Mesenchymal stem cell of Wharton's jelly (primary cell): ENCODE measurements around the genes CBLL2, PPP4R3C and CFAP47.

DNA sequence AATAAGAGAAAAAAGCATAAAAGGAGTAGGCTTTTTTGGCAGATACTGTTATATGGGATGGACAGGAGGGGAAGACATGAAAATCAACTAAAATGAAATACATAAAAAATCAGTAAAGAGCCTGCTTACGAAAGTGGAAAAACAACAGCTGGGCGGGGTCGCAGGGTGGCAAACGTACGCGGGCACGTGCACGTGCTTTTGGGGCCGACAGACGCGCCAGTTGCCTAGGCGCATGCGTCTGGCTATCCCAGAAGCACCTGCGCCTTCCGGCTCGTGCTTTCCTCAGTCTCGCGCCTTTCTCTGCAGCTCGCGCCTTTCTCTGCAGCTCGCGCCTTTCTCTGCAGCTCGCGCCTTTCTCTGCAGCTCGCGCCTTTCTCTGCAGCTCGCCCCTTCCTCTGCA is 204 bp downstream of the YY2 start:
- CAGE, long polyA plus RNA: no peak

DNA sequence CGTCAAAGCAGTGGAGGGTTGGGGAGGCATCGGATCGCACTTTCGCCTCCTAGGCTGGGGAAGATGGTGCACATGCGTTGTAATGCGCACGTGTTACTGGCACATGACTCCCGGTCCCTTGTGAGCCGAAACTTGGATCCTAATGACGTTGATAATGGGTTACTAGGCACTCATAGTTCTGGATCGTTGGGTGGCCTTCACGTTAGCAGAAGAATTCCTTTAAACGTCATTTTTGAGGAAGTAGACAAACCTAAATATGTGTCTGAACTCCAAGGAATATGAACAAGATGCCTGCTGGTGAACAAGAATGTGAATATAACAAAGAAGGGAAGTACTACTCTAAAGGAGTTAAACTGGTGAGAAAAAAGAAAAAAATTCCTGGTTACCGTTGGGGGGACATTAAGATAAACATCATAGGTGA is at the start of gene CBLL2:
TSS of gene CBLL2 (plus strand) at position 200 of the 421 bp plus-strand sequence.
- CAGE, long polyA plus RNA: no peak

- CAGE, long polyA plus RNA: no peak
Observed at GRCh38 chrX:22699481-22700029, 300.2 kb upstream of the DDX53 start.

GRCh38 chrX:23784245-23785299 is 1.6 kb downstream of the SAT1 start:
- CAGE, long polyA plus RNA: no peak

GRCh38 chrX:23838851-23839223 is 55.9 kb downstream of the SAT1 start:
- CAGE, long polyA plus RNA: no peak

DNA sequence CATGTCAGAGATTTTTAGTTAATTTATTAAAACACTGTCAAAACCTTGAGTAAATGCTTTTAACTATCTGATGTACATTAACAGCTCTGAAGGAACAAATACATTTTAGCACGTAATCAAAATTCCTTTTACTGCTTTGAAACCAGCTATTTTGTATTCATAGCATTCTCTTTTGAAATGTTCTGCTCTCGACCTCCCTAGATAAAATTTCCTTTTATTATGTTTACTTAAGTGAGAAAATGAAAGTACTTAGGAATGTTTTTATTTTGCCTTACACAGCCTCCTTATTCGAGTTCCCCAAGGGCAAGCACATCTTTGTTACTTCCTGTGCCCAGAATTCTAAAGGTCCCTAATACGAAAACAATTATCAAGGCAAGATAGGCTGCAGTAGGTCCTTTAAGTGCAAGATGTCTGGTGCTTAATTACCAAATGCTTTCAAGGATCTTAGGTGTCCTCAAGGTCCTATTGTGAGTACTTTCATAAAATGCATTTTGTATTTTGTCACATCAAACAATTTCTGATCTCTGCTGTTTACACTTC is 3.0 kb upstream of the ZFX start:
- CAGE, long polyA plus RNA: no peak

DNA sequence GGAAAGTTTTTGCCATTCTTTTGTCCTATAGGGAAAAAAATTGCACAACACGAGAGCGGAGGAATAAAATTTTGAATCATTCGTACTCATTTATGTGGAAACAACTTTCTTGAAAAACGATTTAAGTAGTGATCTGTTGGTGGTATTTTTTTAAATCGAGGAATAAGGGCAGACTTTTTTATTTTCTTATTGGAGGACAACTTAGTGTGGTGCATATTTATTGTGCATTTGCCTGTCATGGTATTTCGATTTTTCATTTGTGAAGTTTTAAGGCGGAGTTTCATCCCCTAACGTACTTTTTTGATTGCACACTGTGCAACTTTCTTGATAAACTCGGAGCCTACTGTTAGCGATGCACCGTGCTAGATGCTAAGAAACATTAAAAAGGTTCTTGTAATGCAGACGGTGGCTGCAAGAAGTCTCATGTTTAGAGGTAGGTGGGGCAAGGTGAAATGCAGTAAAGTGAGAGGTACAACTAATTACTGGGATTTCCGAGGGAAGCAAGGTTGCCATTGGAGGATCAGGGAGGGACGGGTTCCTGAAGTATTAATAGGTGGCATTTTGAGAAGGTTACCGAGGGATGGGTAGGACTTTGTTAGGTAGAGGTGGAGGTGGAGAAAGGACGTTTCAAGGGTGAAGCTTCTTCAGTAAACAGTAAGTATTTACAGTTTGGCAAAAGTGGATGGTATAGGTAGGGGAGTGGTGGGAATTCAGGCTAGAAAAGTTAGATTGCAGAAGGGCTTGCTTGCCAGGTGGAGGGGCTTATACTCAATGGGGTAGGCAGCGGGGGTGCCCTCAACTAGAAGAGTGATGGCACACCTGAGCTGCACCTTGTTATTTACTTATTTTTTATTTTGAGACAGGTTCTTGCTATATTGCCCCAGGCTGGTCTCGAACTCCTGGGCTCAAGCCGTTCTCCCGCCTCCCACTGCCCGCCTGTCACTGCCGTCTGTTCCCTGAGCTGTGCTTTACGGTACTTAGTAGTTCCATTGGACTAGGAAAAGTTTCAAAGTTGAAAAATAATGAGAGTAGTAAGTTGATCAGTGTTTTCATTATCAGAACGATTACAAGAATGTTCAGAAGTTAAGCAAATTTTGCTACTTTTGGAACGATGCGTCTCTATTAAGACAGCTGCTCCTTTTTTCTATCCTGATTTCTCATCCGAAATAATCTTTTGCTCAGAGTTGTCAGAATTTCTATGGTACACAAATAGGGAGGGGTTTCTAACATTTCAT is 1.7 kb downstream of the ZFX start:
- CAGE, long polyA plus RNA: no peak

- CAGE, long polyA plus RNA: no peak
Observed at GRCh38 chrX:24479047-24479589, 14.0 kb downstream of the PDK3 start.

- CAGE, long polyA plus RNA: no peak
Observed at GRCh38 chrX:26227721-26228009, 11.7 kb downstream of the MAGEB5 start.

GRCh38 chrX:26262149-26262629 is 46.2 kb downstream of the MAGEB5 start:
- CAGE, long polyA plus RNA: no peak

GRCh38 chrX:27154035-27154427 is 309.1 kb downstream of the PPP4R3C start:
- CAGE, long polyA plus RNA: no peak

DNA sequence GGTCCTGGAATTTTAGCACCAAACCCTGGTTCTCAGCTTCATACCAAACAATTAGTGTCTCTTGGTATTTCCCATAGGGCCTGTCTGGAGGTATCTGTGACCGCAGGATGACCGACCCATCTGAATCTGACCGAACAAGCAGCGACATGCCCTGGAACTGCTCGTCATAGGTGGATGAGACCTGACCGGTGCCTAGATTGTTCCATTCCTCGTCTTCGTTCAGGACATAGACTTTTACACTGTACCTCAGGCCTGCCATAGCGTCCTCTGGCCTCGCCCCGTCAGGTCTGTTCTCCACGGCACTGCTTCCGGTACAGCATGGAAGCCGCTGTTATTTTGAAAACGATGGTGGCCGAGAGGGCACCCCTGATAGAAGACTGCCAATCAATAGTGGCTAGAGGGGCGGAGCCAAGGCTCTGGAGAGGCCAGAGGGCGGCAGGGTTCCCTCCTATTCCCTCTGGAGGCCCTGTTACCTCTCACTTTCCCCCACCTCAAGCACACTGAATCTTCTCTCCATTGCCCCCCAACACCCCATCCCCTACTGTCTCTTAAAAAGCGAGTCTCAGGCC is at the start of gene PPP4R3C:
TSS of gene PPP4R3C (minus strand) at position 304 of the 569 bp plus-strand sequence.
- CAGE, long polyA plus RNA: no peak

DNA sequence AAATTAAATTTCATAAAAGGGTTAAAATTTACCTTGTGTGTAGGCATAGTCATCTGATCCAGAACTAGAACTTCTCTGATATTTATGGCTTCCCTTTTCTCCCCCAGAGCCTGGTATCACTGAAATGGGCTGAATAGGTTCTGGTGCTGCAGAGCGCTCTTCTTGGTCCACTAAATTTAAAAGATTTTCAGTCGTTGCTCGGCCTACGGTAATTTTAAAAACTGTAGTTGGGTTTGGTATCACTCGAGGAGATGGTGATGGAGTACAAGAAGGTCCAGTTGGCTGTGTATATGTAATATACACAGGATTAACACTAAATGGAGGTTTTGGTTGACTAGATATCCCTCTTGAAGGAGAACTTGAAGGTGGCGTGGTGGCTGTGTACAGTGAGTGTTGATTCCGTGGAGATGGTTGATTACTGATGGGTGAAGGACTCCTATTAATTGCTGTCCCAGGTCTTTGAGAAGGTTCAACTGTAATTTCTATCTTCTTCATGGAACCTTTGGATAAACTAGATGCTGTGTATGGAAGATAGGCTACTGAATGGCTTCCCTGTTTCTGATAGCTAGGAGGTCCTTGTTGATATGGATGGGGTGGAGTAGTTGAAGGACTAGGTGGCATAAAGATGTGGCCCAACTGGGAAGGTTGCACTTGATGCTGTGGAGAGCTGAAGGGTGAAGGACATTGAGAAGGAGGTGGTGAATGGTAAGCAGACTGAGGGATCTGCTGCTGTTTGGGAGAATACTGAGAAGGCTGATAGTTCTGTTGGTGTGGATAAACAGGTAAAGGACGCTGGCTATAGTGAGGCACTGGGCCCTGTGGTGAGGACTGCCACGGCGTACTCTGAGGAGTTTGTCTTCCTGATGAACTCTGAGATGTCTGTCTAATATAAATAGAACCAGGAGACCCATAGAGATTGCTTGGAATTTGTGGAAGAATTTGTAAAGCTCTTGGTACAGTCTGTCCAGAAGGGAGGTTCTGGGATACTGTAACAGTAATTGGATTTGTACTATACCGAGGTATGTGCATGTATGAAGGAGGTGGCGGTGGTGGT is 34.6 kb downstream of the TAB3 start:
- CAGE, long polyA plus RNA: no peak

GRCh38 chrX:31527312-31527755 is 455.5 kb upstream of the FTHL17 start:
- CAGE, long polyA plus RNA: no peak

GRCh38 chrX:31862732-31863114 is 790.9 kb upstream of the FTHL17 start:
- CAGE, long polyA plus RNA: no peak

GRCh38 chrX:31930986-31931524 is 859.2 kb upstream of the FTHL17 start:
- CAGE, long polyA plus RNA: no peak

DNA sequence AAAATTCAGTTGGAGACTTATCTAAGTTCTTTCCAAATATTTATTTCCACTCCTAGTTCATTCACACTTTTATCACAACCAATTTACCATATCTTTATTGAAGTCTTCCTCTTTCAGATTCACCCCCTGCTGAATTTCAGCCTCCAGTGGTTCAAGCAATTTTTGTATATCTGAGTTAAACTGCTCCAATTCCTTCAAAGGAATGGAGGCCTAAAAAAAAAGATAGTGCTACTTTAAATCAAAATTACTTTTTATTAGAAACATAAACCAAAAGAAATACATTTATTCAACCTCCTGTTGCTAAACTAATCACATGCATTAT is 863.1 kb downstream of the DMD start:
- CAGE, long polyA plus RNA: no peak

DNA sequence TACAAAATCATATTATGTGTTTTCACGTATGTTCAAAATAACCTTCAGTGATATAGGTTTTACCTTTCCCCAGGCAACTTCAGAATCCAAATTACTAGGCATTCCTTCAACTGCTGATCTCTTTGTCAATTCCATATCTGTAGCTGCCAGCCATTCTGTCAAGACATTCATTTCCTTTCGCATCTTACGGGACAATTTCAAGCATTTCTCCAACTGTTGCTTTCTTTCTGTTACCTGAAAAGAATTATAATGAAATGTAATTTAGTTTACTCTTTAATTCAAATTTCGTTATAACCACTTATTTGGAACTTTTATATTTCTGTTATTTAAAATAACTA is 830.9 kb downstream of the DMD start:
- CAGE, long polyA plus RNA: no peak

DNA sequence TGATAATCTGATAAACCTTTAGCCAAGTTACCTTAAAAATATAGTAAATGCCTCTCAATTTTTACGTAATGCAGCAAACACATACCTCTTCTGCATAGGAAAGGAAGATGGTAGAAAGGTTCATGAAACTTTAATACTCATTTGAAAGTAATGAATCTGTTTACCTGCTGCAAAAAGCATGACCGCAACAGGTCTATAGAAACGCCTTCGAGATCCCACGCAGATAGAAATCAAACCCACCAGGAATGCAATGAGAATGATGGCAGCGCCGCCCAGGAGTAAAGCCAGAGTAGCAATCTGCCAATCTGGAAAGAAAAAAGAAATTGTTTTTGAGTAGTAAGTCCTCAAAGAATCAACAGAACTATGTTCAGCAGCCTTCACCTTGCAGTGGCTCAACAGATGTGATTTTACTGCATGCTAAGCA is 18.0 kb downstream of the TMEM47 start:
- CAGE, long polyA plus RNA: no peak

- CAGE, long polyA plus RNA: no peak
Observed at GRCh38 chrX:35919418-35920257, at the start of gene CFAP47. Gene CFAP47, plus strand, starts transcription at chrX:35919734.